Osteoblast (primary cell): ENCODE measurements around a stretch of chr20.

DNA sequence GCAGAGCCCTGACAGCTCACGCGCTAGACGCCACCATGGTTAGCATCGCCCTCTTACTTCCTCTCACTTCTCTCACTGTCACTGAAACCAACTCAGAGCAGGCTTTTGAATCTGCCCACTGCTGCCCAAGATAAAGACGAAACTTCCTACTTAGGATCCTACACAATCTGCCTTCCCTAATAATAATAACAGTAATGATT, 117.9 kb upstream of the PTPN1 start:
- CAGE, long polyA plus RNA, result no peak
- RRBS, result no CpG with 5 or more reads among the region's 5 CpGs

DNA sequence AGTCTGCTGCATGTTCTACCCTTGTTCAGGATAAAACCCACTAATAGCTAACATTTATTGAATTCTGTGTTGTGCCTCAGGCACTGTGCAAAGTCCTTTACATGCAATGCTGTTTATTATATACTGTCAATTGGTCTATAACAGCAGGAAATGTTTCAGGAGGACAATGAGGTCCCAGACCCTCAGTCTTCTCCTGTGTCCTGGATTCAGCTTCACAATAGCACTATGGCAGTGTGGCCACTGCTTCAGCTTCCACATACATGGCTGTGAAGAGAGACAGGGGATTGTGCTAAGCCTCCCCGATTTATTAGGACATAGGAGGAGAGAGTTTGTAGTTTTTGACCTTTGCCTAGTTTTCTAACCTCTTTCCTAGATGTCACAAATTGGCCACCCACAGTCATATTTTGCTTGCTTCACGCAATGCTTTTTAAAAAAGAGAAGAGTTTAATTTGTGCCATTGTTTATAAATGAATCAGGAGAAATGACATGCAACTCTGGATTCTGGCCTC, 11.2 kb downstream of the PTPN1 start:
- CAGE, long polyA plus RNA, result no peak
- RRBS, result no CpG with 5 or more reads among the region's 2 CpGs

DNA sequence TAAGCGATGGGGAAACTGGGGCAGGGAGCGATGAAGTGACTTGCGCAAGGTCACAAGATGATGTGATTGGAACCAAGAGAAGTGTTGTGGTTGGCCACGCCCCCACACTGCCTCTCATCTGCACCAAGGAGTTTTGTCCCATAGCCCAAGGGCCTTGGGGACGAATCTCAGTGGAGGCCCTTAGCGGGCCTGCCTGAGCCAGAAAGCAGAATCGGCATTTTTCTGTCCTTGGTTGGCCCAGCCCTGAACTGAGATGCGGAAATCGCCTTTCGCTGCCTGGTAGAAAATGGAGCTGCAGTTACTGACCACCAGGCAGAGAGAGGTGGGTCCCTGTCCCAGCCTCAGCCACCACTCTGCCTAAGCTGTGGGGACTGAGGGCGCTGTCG, 57.7 kb downstream of the PTPN1 start:
- CAGE, long polyA plus RNA, result no peak
- RRBS, result no CpG with 5 or more reads among the region's 12 CpGs

- CAGE, long polyA plus RNA, result no peak
- RRBS, result no CpG with 5 or more reads among the region's 18 CpGs
These were observed 80.3 kb downstream of the PTPN1 start for GRCh38 chr20:50590182-50591088.

DNA sequence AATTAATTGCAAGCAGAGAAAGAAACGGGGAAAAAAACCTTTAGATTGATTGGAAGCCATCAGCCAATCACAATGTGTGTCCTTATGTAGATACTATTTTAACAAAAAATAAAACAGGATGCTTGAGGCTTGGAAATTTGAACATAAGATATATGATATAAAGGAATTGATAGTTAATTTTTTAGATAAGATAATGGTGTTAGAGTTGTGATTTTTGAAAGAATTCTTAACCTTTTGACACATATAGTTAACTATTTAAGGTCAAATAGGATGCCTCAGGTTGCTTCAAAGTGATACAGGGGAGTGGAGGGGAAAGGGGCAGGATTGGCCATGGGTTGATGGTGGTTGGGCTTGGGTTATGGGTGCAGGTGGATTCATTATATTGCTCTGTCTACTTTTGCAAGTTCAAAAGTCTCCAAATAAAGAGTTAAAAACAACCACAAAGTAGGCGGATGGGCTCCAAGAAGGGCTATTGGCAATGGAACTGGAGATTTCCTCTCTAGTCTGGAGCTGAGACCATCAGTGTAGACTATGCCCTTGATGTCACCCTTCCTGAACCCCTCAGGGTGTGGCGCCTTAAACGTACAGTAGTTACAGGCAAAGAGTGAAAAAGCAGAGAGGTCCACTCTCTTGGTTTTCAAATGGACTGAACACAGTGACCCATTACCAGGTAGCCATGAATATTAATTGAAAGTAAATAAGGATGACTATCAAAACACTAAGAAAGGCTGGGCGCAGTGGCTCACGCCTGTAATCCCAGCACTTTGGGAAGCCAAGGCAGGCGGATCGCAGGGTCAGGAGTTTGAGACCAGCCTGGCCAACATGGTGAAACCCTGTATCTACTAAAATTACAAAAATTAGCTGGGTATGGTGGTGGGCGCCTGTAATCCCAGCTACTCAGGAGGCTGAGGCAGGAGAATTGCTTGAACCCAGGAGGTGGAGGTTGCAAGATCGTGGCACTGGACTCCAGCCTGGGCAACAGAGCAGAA, 81.2 kb downstream of the PTPN1 start:
- CAGE, long polyA plus RNA, result no peak
- RRBS, result no CpG with 5 or more reads among the region's 10 CpGs

DNA sequence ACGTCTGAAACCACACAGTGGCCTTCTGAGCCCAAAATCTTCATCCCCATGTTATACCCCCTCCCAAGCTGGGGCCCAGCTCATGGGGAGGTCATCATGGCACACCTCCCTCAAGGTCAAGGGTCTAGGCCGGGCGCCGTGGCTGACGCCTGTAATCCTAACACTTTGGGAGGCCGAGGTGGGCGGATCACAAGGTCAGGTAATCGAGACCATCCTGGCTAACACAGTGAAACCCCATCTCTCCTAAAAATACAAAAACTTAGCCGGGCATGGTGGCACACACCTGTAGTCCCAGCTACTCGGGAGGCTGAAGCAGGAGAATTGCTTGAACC, 74.6 kb downstream of the RIPOR3 start:
- CAGE, long polyA plus RNA, result no peak
- RRBS, result no CpG with 5 or more reads among the region's 10 CpGs

- CAGE, long polyA plus RNA, result no peak
- RRBS, result no CpG with 5 or more reads among the region's 17 CpGs
These were observed 36.0 kb downstream of the RIPOR3 start for GRCh38 chr20:50655166-50655974.

- CAGE, long polyA plus RNA, result no peak
- RRBS, result no CpG with 5 or more reads among the region's 10 CpGs
These were observed 6.0 kb downstream of the PARD6B start for GRCh38 chr20:50737269-50737920.

DNA sequence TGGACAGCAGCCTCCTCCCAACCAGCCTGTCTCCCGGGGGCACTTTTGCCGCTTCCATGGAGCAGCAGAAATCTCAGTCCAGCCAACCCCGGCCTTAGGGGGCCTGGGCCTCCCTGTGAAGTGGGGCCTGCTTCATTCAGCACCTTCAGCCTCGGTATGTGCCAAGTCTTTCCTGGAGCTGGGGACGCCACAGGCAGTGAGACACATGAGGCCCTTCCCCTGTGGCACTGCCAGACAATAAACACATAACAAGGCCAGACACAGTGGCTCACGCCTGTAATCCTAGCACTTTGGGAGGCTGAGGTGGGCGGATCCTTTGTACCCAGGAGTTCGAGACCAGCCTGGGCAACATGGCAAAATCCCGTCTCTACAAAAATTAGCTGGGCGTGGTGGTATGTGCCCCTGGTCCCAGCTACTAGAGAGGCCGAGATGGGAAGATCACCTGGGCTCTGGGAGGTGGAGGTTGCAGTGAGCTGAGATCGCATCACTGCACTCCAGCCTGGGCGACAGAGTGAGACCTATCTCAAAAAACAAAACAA, 4.7 kb downstream of the BCAS4 start:
- CAGE, long polyA plus RNA, result no peak
- RRBS, result 50% methylated on average over 3 of the region's 13 CpGs

GRCh38 chr20:50848257-50849520, 53.8 kb downstream of the BCAS4 start:
- CAGE, long polyA plus RNA, result no peak
- RRBS, result no CpG with 5 or more reads among the region's 24 CpGs

DNA sequence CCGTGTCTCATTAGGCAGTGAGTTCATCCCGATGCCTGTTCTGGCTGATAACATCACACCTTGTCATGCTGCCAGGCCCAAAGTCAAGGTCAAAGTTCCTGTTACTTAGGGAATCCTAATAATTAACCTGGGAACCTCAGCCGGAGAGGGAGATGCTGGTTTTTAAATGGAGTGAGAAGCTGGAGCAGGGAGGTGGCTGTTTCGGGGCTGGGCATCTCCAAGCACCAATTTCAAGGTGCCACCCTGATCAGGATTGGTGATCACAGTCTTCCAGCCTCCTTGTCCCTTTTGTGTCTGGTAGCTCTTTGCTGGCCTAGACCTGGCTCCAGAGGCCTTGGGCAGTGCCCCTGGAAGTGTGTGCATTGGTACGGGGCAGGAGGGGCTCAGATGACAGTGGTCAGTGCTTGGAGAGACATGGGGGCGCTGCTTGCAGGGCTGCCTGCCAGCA, 61.5 kb downstream of the BCAS4 start:
- CAGE, long polyA plus RNA, result no peak
- RRBS, result no CpG with 5 or more reads among the region's 6 CpGs

- CAGE, long polyA plus RNA, result no peak
- RRBS, result no CpG with 5 or more reads among the region's 4 CpGs
These were observed 25.7 kb downstream of the MOCS3 start for GRCh38 chr20:50984281-50984785.

DNA sequence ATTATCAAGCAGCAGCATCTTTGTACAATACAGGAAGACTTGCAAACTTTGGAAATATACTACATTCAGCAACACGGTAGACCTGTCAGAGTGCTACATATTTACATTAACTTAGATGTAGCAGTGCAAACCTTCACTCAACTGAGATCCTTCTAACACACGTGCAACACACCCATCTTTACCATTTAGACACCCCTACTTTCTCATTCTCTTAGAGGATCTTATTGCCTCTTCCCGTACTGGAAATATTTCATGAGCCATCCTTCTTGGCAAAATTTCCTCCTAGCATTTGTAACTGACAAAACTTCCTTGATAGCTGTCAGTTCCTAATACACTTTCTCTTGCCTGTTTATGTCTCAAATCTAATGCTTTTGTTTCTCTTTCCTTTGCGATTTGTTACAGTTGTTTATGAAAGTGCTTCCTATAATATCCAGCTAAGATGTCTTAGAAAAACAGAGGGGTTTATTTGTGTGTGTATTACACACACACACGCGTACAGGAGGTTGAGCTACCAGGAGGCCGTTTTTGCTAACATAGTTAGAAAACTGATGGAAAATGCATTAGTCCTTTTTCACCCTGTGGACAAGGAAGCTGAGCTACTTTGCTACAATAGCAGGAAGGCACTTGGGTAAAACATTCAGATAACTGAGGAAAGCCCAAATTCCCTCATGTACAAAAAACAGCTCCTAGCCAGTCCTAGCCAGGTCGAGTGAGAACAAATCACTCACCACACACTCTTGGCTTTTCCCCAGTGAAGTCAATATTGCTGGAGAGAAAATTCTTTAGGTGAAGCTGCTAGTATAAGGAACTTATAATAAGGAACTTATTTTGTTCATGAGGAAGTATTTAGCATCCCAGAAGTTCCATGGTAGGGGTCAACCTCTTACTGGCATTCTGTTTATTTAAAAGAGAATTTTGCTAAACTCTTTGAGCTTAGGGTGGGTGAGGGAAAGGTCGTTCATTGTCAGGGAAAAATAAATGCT, 153.6 kb downstream of the NFATC2 start:
- CAGE, long polyA plus RNA, result no peak
- RRBS, result no CpG with 5 or more reads among the region's 9 CpGs

GRCh38 chr20:51400228-51400909, 142.2 kb downstream of the NFATC2 start:
- CAGE, long polyA plus RNA, result no peak
- RRBS, result no CpG with 5 or more reads among the region's 15 CpGs

GRCh38 chr20:51801405-51801846, 895 bp downstream of the SALL4 start:
- CAGE, long polyA plus RNA, result no peak
- RRBS, result 4% methylated on average over 17 of the region's 32 CpGs

DNA sequence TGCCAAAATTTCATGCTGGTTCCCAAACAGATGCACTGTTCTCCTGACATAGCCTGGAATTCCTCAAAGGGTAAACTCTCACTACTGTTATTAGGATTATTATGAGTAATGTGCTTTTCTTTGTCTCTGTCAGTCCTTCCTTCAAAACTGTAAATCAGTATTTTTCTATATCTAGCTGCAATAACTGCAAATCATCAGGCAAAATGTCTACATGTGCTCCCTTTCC, 185.7 kb downstream of the ZFP64 start:
- CAGE, long polyA plus RNA, result no peak

DNA sequence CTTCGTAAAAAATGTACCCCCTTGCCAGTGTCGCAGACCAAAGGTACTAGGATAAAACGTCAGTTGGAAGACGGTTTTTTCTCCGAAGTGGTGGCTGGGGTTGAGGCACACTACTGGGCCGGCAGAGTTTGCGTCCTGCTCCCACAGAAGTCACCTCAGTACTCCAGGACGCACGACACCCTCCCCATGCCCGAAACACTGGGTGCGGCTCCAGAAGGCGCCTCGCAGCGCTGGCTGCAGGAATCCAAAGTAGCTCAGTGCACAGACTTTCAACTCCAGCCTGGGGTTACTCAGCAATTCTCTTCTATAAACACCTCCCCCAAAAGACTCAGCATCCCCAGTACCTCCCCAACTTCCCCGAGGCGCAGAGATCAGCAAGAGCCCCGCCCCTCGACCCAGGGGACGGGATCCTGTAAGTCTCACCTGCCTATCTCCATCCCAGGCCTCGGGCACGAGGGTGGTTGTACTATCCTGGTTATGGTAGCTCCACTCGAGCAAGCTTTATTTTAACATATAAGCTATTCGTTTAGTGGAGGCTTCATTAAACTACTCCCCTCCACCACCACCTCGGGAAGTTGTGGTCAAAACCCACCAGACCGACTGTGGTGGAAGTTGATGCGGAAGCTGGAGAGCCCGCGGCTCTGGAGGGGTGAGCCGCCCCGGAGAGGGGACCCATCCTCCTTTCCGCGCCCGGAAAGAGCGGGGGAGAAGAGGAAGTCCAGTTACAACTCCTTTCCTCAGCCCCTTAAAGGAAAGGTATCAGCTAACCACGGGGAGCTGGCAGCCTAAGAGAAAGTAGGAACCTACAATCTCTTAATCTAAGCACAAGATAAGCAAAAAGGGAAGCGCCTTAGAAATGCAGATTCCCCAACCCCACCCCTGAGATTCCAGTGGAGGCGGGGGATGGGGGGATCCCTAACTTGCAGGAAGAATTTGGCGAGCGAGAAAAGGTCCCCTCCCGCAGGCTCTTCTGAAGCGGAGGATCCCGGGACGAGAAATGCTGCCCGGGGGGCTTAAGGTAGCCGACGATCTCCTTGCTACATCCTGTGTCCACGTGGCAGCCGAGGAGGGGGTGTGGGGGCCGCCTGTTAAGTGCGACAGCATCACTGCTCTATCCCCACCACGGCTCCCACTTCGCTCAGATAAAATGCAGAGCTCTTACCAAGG, 87.8 kb downstream of the ZFP64 start:
- CAGE, long polyA plus RNA, result no peak
- RRBS, result no CpG with 5 or more reads among the region's 52 CpGs

DNA sequence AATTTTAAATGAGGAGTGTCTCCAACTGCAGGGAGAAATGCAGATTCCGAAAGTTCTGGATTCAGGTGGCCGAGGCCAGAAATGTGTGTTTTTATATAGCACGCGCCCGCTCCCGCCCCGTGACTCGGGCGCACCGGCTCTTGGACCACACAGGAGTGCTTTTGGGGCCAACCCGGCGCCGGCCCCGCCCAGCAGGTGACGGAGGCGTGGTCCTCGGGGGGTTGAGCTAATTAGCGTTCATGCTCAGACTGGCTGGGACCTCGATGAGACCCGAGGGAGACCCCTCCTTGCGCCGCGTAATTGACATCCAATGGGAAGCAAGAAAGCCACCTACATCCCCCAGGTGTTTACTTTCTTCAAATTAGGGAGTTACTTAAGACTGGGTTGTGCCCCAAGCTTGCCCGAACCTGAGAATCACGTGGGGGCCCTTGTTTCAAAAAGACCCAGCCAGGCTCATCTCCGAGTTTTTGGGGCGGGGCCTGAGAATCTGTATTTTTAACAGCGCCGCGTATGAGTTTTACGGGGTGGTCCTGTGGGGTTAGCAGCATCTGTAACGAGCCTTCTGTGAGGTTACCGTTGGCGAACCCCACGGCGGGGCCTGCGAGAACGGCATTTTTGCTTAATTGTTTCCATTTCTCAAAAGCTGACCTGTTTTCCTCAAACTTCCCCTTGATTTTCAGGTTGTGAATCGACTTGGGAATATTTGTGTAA, 85.5 kb downstream of the ZFP64 start:
- CAGE, long polyA plus RNA, result no peak
- RRBS, result no CpG with 5 or more reads among the region's 39 CpGs

- CAGE, long polyA plus RNA, result no peak
- RRBS, result no CpG with 5 or more reads among the region's 5 CpGs
These were observed 112.8 kb upstream of the TSHZ2 start for GRCh38 chr20:52859281-52859880.

GRCh38 chr20:52945220-52945831, 26.8 kb upstream of the TSHZ2 start:
- CAGE, long polyA plus RNA, result no peak
- RRBS, result no CpG with 5 or more reads among the region's 3 CpGs